ENCODE data around the gene SYNPO2.

DNA sequence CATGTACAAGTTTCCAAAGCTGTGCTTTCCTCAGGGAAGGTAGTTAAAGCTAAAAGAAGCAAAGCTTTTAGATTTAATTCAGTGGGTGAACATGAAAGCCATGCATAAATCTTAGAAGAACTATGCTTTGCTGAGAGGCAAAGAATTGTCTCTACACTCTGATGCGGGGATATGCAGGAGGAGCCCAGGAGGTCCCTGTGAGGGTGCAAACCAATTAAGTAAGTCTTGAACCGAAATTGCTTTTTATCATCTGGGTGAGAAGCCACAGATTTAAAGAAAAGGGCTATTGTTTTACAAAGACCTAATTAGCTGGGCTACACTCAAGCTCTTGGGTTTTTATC, 188.6 kb upstream of the ANK2 start:
- PRO-cap, 2 experiments = no peak in any of the 2 experiments

DNA sequence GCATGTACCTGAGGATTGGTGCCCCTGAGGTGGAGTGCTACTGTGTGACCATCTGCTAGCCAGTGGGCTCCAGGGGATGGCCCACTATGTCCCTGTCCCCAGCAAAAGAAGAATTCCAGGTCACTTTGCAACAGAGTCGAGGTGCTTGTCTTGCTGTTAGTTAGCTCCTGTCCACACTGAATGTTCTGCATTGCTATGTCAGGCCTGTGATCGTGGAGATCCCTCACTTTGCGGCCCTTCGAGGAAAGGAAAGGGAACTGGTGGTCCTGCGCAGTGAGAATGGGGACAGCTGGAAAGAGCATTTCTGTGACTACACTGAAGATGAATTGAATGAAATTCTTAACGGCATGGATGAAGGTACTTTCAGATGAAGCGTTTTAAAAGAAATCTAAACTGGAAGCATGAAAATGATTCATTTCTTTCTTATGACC, 283.4 kb downstream of the ANK2 start:
- PRO-cap, 2 experiments = no peak in any of the 2 experiments

DNA sequence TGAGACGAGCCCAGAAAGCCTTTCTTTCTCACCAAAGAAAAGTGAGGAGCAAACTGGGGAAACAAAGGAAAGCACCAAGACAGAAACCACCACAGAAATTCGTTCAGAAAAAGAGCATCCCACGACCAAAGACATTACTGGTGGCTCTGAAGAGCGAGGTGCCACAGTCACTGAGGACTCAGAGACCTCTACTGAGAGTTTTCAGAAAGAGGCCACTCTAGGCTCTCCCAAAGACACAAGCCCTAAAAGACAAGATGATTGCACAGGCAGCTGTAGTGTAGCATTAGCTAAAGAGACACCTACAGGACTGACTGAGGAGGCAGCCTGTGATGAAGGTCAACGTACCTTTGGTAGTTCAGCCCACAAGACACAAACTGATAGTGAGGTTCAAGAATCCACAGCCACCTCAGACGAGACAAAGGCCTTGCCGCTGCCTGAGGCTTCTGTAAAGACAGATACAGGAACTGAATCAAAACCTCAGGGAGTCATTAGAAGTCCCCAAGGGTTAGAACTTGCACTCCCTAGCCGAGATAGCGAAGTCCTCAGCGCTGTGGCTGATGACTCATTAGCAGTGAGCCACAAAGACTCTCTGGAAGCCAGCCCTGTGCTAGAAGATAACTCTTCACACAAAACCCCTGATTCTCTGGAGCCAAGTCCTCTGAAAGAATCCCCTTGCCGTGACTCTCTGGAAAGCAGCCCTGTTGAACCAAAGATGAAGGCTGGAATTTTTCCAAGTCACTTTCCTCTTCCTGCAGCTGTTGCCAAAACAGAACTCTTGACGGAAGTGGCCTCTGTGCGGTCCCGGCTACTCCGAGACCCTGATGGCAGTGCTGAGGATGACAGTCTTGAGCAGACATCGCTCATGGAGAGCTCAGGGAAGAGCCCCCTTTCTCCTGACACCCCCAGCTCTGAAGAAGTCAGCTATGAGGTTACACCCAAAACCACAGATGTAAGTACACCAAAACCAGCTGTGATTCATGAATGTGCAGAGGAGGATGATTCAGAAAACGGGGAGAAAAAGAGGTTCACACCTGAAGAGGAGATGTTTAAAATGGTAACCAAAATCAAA, 306.2 kb downstream of the ANK2 start:
- PRO-cap, 2 experiments = no peak in any of the 2 experiments

DNA sequence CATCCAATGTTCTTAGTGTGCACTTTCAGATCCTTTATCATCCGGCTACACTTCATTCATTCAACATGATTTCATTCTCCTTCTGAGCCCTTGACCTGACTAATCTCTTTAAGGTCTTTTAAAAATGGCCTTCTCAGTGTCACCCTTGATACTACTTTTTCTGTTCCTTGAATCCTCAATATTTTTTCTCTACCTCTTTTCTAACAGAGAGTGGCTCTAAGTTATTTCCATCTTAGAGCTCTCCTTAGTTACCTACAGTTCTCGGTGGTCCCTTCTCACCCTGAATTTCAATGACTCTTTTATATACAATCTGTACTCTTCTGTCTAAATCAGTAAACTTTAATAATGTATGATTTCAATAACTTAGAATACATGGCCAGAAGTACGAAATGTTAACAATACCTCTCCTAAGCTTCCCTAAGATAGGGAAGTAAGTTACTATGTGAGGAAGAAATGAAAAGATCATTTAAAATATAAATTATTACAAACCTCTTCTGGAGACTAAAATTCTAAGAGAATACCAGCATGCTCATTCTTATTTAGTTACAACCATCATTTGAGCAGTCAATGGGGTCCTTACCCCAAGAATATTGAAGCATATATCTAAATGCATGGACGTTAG, 228.7 kb downstream of the CAMK2D start:
- PRO-cap, 2 experiments = no peak in any of the 2 experiments

DNA sequence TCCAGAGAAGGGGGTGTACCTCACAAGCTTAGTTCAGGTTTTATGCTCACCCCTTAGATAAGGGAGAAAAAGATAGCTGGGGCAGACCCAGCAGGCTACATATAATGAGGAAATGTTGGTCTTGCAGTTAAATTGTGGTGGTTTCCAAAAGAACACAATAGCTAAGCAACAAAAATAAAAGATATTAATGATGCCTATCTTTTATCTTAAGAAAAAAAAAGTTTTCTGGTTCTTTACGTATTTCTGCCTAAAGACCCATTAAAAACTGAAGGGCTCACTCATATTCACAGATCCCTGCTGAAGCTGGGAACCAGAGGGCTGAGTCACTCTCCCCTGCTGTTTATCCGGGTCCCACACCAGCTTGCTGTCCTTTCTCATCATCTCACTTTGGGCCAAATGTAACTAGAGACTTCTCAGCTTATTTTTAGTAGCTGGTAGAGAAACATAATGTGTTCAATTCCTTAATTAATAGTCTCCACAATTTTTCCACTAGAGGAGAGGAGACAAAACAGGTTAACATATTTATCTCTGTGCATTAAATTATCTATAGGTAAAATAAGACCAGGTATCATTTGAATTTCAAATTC, 176.8 kb downstream of the CAMK2D start:
- PRO-cap, 2 experiments = no peak in any of the 2 experiments

DNA sequence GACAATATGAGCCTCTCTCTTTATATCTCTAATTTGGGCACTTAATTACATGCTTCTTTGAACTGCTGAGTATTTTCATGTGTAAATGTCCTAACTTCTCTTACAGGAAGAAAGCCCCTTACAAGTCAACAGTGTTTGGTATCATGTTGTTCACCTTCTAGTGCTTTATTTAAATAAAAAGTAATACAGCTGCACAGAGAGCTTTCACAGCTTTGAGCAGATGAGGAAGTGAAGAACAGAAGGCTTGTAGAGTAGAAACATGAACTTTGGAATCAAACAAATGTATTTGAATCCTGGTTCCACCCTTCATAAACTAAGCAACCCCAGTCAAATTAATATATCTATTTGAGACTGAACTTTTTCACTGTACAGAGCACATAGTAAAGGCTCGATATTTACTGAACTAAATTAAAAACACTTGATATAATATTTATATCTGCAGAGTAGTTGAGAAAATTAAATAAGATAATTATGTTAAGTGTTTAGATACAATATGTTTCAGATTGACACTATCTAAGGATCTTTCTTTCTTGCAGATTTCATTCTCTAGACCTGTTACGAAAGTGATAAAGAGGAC, 120.5 kb downstream of the CAMK2D start:
- PRO-cap, 2 experiments = no peak in any of the 2 experiments

GRCh38 chr4:113648739-113649809, 112.5 kb downstream of the CAMK2D start:
- PRO-cap, 2 experiments = no peak in any of the 2 experiments

GRCh38 chr4:113658392-113659038, 103.0 kb downstream of the CAMK2D start:
- PRO-cap, 2 experiments = no peak in any of the 2 experiments

- PRO-cap, 2 experiments = no peak in any of the 2 experiments
Observed at GRCh38 chr4:113739188-113739815, 22.2 kb downstream of the CAMK2D start.

- PRO-cap, 2 experiments = no peak in any of the 2 experiments
Observed at GRCh38 chr4:117375302-117375702, 289.9 kb upstream of the TRAM1L1 start.

DNA sequence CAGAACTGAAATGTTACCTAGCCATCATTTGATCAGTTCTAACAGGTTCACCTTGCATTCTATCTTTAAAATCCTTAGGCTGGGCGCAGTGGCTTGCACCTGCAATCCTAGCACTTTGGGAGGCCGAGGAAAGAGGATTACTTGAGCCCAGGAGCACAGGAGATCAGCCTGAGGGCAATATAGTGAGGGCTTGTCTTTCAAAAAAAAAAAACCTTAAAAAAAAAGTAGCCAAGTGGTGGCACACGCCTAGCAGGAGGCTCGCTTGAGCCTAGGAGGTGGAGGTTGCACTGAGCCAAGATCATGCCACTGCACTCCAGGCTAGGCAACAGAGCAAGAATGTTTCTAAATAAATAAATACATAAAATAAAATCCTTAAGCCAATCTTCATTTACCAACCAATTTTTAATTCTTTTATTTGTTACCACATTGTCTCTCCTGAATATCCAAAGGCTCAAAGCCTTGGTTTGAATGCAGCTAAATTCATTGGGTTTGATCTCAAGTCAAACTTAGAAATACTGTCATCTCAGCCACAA, 75.5 kb downstream of the PRSS12 start:
- PRO-cap, 2 experiments = no peak in any of the 2 experiments

- PRO-cap, 2 experiments = no peak in any of the 2 experiments
Observed at GRCh38 chr4:118586191-118587004, 98.8 kb upstream of the METTL14 start.

DNA sequence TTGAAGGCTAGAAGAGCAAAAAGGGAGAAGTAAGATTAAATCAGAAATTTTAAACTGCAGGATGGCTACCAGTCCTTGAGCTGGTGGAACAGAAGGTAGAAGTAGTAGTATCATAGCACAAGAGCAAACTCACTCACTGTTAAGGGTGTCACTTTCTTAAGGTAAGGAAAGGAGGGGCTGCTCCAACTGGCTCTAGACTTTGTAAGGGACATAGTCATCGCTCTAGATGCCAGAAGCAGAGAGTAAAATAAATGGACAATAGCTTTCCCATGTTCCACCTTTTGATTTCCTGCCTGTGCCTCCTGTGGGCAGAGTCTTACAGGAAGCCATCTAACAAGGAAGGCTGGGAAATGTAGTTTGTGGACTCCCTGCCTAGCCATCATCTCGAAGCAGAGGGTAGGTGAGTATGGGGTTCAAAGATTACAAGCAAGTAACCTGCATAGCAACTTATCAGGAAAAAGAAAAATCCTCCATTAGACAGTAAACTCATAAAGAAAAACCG, 1.7 kb upstream of the METTL14 start:
- PRO-cap, 2 experiments = peak in 1 of 2 experiments; most common minus-strand start position 291 of the sequence (in 1)

GRCh38 chr4:118743892-118744241, 58.7 kb downstream of the METTL14 start:
- PRO-cap, 2 experiments = no peak in any of the 2 experiments

GRCh38 chr4:118745892-118746495, 60.8 kb downstream of the METTL14 start:
- PRO-cap, 2 experiments = no peak in any of the 2 experiments

GRCh38 chr4:118748822-118749328, 63.7 kb downstream of the METTL14 start:
- PRO-cap, 2 experiments = no peak in any of the 2 experiments

- PRO-cap, 2 experiments = no peak in any of the 2 experiments
Observed at GRCh38 chr4:118757787-118758450, 72.7 kb downstream of the METTL14 start.

DNA sequence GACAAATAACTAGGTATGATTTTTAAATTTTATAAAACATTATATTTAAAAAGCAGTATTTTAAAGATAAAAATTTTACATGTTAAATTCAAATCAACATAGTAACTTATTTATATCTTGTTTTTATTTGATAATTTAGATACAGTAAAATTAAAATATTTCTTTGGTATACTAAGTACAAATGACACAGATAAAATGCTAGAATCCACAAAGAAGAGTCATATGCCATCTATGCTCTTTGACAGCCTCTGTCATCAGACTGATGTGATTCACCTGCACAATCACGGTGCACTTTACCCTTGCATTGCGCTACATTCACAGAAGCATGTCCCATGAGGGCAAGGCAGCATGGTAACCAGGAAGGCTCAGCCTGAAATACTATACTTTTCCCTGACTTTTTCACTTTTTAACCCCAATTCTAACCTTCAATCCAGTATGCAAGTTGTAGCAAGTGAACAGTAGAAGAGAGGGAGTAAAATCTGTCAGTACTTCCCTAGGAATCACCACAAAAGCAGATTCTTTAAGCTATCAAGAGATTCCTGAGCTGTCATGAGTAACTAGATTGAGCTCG, 14.3 kb downstream of the SEC24D start:
- PRO-cap, 2 experiments = no peak in any of the 2 experiments

- PRO-cap, 2 experiments = no peak in any of the 2 experiments
Observed at GRCh38 chr4:118888557-118889328, at the start of gene SYNPO2. TSS of gene SYNPO2 (plus strand) at chr4:118888854.

- PRO-cap, 2 experiments = no peak in any of the 2 experiments
Observed at GRCh38 chr4:118896919-118897579, 8.4 kb downstream of the SYNPO2 start.